ENCODE measurements around the genes VEZF1, LPO, MPO, TSPOAP1 and SUPT4H1.

- PRO-cap, result no peak
- RAMPAGE, long total RNA, 5 experiments, result start-site peak on the plus strand in 1 of 5 experiments, at chr17:57413831-57413948 at its widest, 6 reads per replicate
- RRBS, result no CpG with 5 or more reads among the region's 9 CpGs
These were observed 157.4 kb downstream of the MSI2 start for GRCh38 chr17:57413489-57414317.

DNA sequence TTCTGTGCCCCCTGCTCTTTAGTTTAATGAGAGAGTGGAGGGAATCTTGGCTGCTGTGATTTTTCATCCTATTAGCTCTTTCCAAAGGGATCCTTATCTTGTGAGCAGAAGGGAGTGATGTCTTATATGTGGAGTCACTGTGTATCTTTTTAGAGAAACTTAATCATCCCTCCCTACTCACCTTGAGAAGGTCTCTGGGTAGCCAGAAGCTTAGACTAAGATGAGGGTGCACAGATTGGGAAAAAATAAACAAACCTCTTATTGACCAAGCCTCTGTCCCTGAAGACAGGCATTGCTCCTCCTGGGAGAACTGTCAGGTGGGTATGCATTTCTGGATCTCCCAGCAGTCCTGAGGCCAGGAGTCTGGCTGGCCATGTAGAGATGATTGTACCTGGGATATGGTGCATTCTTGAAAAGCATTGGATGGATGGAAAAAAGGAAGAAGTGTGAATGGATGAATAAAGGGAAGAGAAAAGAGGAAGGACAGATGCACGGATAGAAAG lies 210.6 kb downstream of the MSI2 start:
- PRO-cap, result no peak
- RAMPAGE, long total RNA, 5 experiments, result start-site peak on the plus strand in 1 of 5 experiments, centred at position 342 of the sequence, 28 reads per replicate
- RRBS, result no CpG with 5 or more reads among the region's 1 CpG

GRCh38 chr17:57534829-57536065 lies 209.9 kb downstream of the CCDC182 start:
- PRO-cap, result no peak
- RAMPAGE, long total RNA, 5 experiments, result no peak in any of the 5 experiments
- RRBS, result no CpG with 5 or more reads among the region's 11 CpGs

DNA sequence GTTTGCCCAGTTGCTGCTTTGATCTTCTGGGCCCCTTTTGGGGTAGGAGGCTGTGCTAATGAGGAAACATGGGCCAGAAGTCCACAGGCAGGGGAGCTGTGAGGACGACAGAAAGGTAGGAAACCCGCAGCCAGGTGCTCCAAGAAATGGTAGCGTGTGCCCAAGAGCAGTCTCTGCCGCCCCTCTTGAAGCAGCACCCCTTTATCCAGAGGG lies 183.6 kb downstream of the CCDC182 start:
- PRO-cap, result no peak
- RAMPAGE, long total RNA, 5 experiments, result no peak in any of the 5 experiments
- RRBS, result no CpG with 5 or more reads among the region's 4 CpGs

- PRO-cap, result no peak
- RAMPAGE, long total RNA, 5 experiments, result no peak in any of the 5 experiments
- RRBS, result no CpG with 5 or more reads among the region's 11 CpGs
These were observed 69.8 kb downstream of the CCDC182 start for GRCh38 chr17:57675287-57675786.

- PRO-cap, result no peak
- RAMPAGE, long total RNA, 5 experiments, result start-site peak on the plus strand in 2 of 5 experiments, at chr17:57682484-57683412 at its widest, 5 to 6 reads per replicate
- RRBS, result 98% methylated on average over 3 of the region's 21 CpGs
These were observed 62.2 kb downstream of the CCDC182 start for GRCh38 chr17:57682560-57683559.

DNA sequence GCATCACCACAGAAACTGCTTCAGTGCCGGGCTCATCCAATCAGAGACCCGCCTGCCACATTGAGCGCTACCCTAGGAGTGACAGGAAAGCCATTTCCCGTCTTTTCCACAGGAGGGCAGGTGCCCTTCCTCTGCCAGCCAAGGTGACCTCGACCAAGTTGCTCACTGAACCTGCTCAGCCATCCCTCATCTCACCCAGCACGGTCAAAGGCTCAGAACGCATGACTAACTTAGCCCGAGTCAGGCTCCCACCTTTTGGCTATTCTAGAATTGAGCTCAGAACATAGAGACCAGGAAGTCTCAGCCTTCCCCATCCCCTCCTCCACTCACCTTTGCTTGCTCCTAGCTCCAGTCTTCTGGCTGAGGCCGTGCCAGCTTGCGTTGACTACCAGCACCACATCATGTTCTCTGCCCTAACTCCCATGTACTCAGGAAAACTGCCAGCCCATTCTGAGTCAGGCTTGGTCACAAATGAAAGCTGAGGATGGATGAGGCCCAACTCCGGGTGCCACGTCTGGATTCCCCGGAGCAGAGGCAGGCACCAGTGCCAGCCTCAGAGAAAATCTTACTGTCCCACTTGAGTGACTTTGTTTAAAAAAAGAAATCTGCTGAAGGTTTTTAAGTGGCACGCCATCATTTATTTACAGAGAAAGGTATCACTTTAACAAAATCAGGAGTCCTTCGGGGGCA lies 15.5 kb downstream of the MRPS23 start:
- PRO-cap, result no peak
- RAMPAGE, long total RNA, 5 experiments, result no peak in any of the 5 experiments
- RRBS, result no CpG with 5 or more reads among the region's 15 CpGs

GRCh38 chr17:57866393-57866914 lies 16.6 kb upstream of the MRPS23 start:
- PRO-cap, result unidirectional peak, plus-strand start at chr17:57866548
- RAMPAGE, long total RNA, 5 experiments, result start-site peak on the minus strand in 2 of 5 experiments, at chr17:57866516-57866675 at its widest, 14 to 18 reads per replicate
- RRBS, result no CpG with 5 or more reads among the region's 9 CpGs

DNA sequence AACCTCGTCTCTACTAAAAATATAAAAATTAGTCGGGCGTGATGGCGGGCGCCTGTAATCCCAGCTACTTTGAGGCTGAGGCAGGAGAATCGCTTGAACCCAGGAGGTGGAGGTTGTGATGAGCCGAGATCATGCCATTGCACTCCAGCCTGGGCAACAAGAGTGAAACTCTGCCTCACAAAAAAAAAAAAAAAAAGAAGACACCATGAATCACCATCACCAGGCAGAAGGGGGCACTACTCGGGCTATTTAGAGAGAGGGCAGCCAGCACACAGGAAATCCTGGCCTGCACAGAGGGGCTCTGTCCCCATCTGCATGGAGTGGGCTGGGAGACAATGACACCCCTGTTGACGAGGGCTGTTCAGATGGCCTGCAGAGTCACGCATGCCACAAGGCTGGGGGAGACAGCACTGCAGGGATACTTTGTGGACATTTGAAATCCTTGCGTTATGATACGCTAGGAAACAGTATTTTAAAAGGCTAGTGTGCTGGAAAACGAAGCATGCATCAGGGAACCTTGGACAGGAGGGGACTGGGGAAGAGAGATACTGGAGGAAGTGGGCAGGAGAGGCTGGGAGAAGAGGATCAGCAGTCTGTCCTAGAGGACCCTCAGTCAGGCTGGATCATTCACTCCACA lies 48.3 kb downstream of the CUEDC1 start:
- PRO-cap, result no peak
- RAMPAGE, long total RNA, 5 experiments, result no peak in any of the 5 experiments
- RRBS, result no CpG with 5 or more reads among the region's 13 CpGs

GRCh38 chr17:57914340-57915154 lies 40.7 kb downstream of the CUEDC1 start:
- PRO-cap, result no peak
- RAMPAGE, long total RNA, 5 experiments, result no peak in any of the 5 experiments
- RRBS, result no CpG with 5 or more reads among the region's 5 CpGs

DNA sequence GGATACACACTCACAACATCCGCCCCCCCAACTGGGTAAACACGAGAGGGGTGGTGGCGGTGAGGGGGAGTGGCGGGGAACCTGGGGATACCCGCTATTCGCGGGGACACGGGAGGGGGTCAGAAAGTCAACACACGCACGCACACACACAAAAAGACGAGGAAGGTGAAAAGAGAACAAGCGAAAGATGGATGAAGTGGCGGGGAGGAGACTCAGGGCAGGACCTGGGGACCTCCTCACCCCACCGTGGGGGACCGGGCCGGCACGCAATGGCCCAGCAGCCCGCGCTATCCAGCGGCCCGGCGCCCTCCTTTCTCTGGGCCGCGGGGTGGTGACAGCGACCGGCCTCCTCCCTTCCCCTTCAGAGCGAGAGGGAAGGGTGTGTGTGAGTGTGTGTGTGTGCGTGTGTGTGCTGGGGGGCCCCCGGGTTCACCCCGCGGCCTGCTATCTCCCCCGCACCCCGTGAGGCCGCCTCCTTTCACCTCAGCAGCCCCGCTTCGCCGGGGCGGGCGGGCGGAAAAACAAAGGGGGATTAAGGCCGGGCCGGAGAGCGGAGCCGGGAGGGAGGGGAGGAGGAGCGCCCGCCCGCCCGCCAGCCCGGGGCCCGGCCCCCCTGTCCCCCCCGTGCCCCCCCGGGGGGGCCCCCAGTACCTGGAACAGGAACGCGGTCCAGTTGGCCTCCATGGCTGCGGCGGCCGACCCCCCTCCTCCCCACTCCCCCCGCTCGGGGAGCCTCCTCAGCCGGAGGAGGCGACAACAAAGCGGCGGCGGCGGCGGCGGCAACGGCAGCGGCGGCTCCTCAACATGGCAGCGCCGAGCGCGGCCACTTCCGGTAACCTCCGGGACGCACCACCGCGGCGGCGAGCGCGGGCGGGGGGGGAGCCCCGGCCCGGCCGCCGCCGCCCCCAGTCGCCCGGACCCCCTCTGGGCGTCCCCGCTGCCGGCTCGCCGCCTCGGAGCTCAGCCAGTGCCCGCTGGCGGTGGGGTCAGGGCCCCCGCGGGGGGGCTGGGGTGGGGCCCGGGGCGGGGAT lies at the start of gene VEZF1:
Gene VEZF1 (minus strand): TSS at position 827 of the 1,031 bp plus-strand sequence.
- PRO-cap, result bidirectional peak, plus-strand start at position 151 of the sequence, minus-strand start outside the sequence; unidirectional peak, plus-strand start at position 239 of the sequence; bidirectional peak, plus-strand start at position 364 of the sequence, minus-strand start at position 363 of the sequence; bidirectional peak, plus-strand start outside the sequence, minus-strand start at position 499 of the sequence
- RAMPAGE, long total RNA, 5 experiments, result start-site peak on the minus strand in 3 of 5 experiments, centred at positions 763 to 791 of the sequence, 19 to 109 reads per replicate
- RRBS, result 2% methylated on average over 62 of the region's 103 CpGs

GRCh38 chr17:58232538-58233130 lies 5.8 kb upstream of the LPO start:
- PRO-cap, result no peak
- RAMPAGE, long total RNA, 5 experiments, result no peak in any of the 5 experiments
- RRBS, result no CpG with 5 or more reads among the region's 10 CpGs

DNA sequence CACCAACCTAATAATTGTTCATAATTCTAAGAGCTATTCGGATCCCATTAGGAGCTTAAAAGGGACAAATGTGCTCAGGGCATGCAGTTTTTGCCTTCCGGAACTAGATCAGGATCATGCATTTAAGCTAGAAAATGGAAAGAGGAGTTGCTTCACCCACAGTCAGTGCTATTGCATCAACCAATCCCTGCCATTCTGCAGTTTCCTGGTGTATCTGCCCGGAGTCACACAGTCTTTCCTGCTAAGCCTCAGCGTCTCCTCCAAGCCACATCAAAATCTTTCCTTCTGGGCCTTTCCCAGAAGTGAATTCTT lies at the start of gene LPO:
Gene LPO (plus strand): TSS at position 234 of the 312 bp plus-strand sequence.
- PRO-cap, result no peak
- RAMPAGE, long total RNA, 5 experiments, result no peak in any of the 5 experiments
- RRBS, result 67% methylated on average over 2 of the region's 4 CpGs

DNA sequence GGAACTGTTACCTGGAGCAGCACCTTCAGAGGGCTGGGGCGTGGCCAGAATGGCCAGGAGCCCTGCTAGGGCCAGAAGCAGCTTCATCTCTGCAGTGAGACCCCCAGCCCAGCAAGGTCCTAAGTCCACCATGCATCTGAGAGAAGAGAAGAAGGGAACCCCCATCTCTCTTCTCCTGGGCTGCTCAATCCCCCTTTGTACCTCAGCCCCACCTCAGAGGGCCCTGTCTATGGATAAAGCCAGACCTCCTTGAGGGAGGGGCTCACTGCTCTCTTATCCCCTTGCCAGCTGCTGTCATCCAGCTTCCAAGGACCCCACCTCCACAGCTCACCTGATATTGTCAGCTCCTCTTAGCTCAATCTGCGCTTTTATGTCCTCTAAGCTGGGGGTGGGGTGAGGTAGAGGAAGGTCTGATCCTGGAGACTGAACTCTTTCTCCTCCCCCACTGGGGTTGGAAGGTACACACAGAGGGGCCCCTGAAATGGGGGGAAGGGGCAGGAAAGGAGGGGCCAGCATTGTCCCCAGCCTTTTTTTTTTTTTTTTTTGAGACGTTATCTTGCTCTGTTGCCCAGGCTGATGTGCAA lies at the start of gene MPO:
Gene MPO (minus strand): TSS at position 342 of the 584 bp plus-strand sequence.
- PRO-cap, result no peak
- RAMPAGE, long total RNA, 5 experiments, result start-site peak on the minus strand in 1 of 5 experiments, centred at position 159 of the sequence, 20 to 51 reads per replicate
- RRBS, result no CpG with 5 or more reads among the region's 3 CpGs

DNA sequence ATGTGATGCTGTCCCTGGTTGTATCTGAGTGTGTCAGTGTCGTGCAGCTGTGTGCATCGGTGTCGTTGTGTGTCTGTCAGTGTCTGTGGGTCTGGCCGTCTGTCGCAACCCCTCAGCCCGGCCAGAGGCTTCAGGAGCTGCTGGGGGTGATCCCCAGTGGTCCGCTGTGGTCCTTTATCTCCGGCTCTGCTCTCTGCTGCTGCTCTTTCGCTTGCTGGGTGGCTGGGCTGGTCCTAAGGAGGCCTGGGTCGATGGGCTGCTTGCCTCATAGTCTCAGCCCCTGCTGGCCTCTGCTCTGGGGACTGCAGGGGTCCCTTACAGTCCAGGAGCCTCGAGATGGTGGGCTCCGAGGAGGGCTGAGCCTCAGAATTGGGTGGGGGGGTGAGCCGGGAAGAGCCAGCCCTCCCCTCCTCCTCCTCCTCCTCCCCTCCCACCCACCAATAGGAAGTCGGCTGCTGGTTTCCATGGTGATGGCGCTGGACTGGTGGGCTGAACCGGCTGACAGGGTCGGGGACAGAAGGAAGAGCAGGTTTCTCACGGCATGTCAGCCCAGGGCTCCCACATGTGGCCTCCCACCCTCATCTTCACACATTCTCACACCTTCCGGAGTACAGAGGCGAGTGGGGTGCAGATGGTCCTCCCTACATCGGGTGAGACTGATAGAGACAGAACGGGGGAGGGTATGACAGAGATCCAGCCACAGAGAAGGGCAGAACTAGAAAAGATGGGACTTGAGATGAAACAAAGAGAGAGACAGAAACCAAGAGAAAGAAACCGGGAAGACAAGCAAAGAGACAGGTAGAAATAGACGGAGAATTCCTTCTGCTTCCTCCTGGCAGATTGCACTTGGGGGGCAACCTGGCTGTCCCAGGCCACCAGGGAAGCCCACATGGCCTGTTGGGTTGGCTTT lies at the start of gene TSPOAP1:
Gene TSPOAP1 (minus strand): TSS at position 371 of the 910 bp plus-strand sequence.
- PRO-cap, result no peak
- RAMPAGE, long total RNA, 5 experiments, result start-site peak on the minus strand in 1 of 5 experiments, centred at position 349 of the sequence, 13 reads per replicate
- RRBS, result 30% methylated on average over 7 of the region's 24 CpGs

DNA sequence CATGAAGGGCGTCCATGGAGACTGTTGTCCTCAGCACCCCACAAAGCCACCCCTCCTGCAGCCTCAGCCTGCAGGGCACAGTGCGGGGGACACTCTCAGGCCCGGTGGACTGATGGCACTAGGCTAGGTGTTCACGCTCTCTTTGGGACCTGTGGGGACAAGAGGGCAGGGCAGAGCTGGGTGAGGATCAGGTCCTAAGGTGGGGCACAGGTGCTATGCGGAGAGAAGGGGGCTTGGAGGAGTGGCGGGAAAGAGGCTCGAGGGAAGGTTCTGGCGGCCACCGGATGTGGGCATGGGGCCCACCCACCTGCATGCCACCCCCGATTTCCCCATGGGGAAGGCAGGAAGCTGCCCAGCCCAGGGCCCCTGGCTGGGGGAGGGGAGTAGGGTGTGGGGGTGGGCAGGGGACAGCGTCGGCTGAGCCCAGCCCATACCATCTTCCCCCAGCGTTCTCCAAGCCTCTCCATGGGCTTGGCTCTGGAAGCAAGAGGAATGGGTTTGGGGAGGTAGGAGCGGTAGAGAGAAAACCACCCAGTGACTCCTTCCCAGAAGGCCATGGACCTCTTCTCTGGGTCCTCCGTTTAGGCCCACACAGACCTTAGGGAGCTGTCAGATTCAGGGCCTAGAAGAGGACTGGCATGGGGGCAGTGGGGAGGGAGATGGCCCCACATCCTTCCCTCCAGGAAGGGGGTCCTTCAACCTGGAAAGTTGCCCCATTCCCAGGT lies 4.6 kb upstream of the TSPOAP1 start:
- PRO-cap, result no peak
- RAMPAGE, long total RNA, 5 experiments, result no peak in any of the 5 experiments
- RRBS, result no CpG with 5 or more reads among the region's 15 CpGs

DNA sequence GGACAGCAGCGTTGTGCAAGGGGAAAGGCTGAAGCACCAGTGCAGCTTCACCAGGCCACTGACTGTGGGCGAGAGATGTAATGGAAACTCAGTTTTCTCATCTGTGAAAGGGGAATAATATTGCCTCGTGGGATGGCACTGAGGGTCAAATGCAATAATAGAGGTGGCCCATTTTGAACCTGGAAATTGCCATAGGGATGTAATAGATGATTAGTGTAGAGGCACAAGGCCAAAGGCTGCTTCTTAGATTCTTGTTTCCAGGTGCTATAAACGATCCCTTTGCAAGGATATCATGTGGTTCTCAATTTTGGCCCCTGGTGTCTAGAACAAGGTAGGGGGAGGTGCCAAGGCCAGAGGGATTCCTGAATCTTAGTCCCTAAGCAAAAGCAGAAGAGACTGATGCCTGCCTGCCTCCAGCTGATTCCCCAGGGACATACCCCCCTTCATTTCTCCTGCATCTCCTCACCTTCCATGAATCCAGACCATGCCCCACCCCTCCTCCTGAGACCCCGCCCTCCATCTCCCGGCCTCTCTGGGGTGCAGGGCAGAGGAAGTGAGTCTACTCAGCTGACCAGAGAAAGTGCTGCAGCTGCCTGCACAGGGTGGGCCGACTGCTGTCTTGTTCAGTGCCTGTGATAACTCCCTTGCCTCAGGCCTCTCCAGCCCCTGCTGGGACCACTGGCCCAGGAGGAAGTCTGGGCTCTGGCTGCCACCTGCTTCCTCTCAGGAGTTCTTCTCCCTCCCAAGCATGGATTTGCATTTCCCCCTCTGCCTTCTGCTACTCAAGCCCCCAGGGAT lies 10.2 kb upstream of the TSPOAP1 start:
- PRO-cap, result unidirectional peak, plus-strand start at position 574 of the sequence
- RAMPAGE, long total RNA, 5 experiments, result no peak in any of the 5 experiments
- RRBS, result no CpG with 5 or more reads among the region's 7 CpGs

GRCh38 chr17:58352052-58352866 lies at the start of gene SUPT4H1:
Gene SUPT4H1, minus strand, starts transcription at chr17:58352201.
- PRO-cap, result bidirectional peak, plus-strand start at chr17:58352315, minus-strand start at chr17:58352201
- RAMPAGE, long total RNA, 5 experiments, result start-site peak on the minus strand in 5 of 5 experiments, at chr17:58352127-58352225 at its widest, 28 to 662 reads per replicate
- RRBS, result under 1% methylated on average over 19 of the region's 62 CpGs

DNA sequence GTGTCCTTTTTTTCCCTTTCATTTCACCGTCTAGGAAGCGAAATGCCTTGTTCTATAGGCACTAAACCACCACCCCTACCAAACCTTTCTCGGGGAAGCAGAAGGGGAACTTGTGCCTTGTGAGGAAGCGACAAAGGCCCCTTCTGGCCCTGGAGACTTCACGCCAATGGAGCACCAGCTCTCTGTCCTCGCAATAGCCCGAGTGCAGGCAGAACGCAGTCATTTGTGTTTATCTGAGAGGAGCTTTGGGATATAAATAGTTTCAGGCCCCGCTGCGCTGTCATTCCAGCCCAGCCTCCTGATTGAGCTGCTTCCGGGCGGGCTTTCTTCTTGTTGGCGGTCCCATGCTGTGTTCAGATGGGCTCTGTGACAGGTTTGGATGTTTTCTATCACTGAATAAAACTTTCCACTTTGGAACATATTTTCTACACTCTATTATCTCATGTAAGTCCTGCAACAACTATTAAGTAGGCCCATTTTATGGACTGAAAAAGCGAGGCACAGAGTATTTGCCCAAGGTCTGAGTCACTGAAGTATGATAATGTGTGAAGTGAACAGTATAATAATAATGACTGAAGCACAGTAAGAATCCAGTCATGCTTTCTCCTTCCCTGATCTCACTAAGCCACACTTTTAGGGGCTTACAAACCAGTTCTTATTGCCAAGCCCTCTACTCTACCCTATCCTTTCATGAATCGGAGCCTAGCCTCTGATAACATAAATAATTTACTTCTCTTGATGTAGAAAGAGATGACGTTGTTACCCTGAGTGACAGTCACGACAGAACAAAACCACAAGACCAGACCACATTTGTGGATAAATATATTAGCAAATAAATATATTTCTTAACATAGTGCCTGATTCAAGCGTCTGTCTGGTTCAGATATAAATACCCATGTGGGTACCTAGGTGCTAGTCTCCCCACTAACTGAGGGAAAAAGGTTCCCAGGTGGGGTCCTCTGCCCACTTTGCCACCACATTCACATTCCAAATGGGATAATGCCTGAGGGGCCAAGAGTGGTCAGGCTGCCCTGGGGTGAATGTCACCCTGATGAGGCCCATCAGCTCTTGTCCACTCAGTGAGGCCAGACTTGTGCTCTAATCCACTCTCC lies 1.2 kb upstream of the SUPT4H1 start:
- PRO-cap, result unidirectional peak, minus-strand start at position 204 of the sequence; unidirectional peak, minus-strand start at position 300 of the sequence
- RAMPAGE, long total RNA, 5 experiments, result no peak in any of the 5 experiments
- RRBS, result no CpG with 5 or more reads among the region's 18 CpGs

- PRO-cap, result no peak
- RAMPAGE, long total RNA, 5 experiments, result no peak in any of the 5 experiments
- RRBS, result no CpG with 5 or more reads among the region's 3 CpGs
These were observed 12.7 kb upstream of the SUPT4H1 start for GRCh38 chr17:58364685-58365143.